ENCODE measurements around a stretch of chr15.

GRCh38 chr15:100929528-100930236, 10.5 kb downstream of the LRRK1 start:
- PRO-cap: no peak
- RAMPAGE, long total RNA, 3 experiments: no peak in any of the 3 experiments

DNA sequence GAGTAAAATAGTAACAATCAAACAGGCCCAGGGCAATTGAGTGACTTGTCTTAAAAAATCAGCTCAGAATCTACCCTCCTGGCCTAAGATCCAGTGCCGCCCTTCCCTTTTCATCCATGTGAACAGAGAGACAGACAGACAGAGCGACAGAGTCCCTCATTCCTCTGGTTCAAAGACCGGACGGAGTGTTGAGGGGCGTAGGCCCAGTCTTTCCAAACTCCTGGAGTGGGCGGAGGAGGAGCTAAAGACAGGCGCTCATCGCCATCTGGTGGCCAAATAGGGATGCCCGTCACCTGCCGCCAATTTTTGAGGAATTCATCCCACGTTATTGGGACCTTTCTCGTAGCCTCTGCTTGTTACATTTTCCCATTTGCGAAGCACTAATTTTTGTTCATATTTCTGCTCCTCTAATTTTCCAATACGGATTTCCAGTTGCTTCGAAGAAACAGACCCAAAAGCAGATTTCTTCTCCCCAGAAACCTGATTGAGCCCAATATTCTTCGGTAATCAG, 87.8 kb downstream of the LRRK1 start:
- PRO-cap: no peak
- RAMPAGE, long total RNA, 3 experiments: no peak in any of the 3 experiments

DNA sequence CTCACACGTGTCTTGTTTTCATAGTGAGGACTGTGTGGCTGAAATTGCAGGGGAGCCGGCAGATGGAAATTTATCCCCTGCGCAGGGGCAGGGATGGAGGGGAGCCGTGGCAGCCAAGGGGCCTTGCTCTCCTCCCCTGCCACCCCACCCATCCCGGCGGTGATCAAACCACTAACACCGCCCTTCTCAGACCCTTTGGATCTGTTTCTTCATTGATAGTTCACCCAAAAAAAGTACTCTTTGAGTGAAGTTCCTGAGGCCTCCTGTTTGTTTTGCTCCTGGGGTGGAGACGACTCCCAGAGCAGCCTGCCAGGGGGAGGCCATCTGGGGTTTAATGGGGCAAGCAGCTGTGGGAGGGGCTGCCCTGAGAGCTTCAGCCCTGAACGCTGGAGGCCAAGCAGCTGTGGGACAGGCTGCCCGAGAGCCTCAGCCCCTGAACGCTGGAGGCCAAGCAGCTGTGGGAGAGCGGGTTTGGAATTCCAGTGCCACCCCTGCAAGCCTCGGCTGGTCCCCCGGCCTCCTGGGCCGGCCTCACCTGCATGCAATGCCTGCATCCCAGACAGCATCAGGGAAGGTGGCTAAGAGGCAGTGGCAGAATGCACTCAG, 131.0 kb downstream of the LRRK1 start:
- PRO-cap: no peak
- RAMPAGE, long total RNA, 3 experiments: no peak in any of the 3 experiments

DNA sequence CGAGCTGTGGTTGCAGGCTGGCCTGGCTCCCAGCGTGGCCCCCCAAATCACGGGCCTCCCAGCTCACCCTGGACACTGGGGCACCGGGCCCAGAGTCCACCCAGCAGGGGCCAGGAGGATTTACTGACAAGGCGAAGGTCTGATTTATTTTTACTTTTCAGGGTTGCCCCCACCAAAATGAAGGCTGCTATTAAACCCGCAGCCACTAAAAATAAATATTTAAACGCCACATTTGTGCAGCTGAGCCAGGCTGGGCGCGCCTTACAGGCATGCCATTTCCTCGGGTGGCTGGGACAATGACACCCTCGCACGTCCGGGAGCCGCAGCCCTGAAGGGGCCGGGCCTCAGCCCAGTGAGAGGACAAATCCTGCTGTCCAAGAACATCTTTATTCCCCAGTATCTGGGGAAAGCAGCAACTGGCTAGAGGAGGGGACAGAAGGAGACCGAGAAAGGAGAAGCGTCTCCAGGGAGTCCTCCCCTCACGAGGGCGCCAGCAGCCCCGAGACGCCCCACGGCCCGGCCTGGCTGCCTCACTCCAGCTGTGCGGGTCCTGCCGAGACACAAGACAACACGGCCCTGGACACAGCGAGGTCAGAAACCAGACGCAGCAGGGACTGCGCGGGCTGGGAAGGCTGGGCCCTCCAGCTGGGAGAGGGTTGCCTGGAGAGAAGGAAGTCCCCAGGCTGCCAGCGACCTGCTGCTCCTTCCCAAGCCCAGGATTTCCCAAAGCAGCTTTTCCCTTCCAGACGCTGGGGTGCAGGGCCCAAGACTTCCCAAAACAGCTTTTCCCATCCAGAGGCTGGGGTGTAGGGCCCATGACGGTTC, 130.3 kb downstream of the CHSY1 start:
- PRO-cap: bidirectional peak, plus-strand start at position 594 of the sequence, minus-strand start at position 280 of the sequence
- RAMPAGE, long total RNA, 3 experiments: no peak in any of the 3 experiments

- PRO-cap: no peak
- RAMPAGE, long total RNA, 3 experiments: no peak in any of the 3 experiments
Observed at GRCh38 chr15:101123442-101124104, 128.3 kb downstream of the CHSY1 start.

- PRO-cap: no peak
- RAMPAGE, long total RNA, 3 experiments: no peak in any of the 3 experiments
Observed at GRCh38 chr15:101222715-101223044, 29.2 kb downstream of the CHSY1 start.

DNA sequence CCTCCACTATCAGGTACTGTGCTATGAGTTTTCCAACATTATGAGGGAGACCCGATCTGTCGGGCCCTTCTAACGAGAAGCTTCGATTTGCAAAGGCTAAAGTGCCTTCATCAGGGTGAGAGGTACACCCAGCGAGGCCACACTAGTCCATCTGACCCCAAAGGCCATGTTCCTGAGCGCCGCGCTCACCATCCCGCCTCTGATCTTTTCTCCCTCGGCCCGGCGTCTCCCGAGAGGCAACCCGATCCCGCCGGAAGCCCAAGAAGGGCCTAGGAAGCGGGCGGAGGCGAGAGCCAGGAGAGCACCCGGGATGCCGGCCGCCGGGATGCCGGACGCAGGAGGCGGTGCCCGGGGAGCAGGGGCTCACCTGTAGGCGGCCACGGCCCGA, 1.1 kb downstream of the CHSY1 start:
- PRO-cap: no peak
- RAMPAGE, long total RNA, 3 experiments: no peak in any of the 3 experiments

GRCh38 chr15:101295511-101296002, 509 bp upstream of the SNRPA1 start:
- PRO-cap: no peak
- RAMPAGE, long total RNA, 3 experiments: no peak in any of the 3 experiments

GRCh38 chr15:101447622-101448171, 41.8 kb downstream of the PCSK6 start:
- PRO-cap: no peak
- RAMPAGE, long total RNA, 3 experiments: no peak in any of the 3 experiments

- PRO-cap: bidirectional peak, plus-strand start at chr15:101469878, minus-strand start at chr15:101469646; bidirectional peak, plus-strand start at chr15:101470030, minus-strand start at chr15:101469946
- RAMPAGE, long total RNA, 3 experiments: no peak in any of the 3 experiments
Observed at GRCh38 chr15:101469047-101470484, 19.9 kb downstream of the PCSK6 start.

DNA sequence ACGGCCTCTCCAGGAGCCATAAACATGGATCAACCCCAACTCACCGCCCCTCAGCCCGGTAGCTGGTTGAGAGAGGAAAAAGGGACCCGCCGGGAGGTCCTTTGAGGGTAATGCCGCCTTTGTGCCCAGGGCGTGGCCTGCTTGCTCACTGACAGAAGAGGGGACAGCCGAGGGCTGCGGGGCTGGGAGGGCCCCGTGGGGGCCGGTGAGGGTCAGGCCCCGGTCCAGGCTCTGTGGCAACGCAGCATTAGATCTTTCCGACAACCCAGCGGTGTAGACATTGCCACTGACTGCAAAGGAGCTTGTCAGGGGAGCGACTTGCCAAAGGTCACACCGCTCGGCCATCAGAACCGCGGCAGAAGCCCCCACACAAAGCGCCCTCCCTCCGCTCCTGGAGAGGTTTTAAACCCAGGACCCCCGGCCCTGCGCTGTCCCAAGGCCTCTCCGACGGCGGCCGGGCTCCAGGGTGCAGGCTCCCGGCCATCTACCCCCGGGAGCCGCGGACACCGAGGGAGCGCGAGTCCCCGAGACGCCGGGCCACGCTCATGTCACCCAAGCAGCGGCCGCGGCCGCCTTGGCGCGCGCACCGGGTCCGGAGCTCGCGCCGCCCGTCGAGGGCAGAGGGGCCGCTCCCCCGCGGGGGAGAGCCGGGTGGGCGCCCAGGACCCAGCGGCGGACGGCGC, 1.0 kb downstream of the PCSK6 start:
- PRO-cap: no peak
- RAMPAGE, long total RNA, 3 experiments: no peak in any of the 3 experiments

Measured in gastrocnemius medialis (tissue), 3 donors.